Hematopoietic multipotent progenitor cell (in vitro differentiated cells): ENCODE measurements around a stretch of chr18.

- CAGE, long polyA plus RNA: no peak
These were observed 46.6 kb upstream of the USP14 start for GRCh38 chr18:111368-112627.

- CAGE, long polyA plus RNA: no peak
These were observed 36.9 kb downstream of the USP14 start for GRCh38 chr18:194825-196071.

- CAGE, long polyA plus RNA: no peak
These were observed 22.9 kb downstream of the THOC1 start for GRCh38 chr18:244725-245650.

GRCh38 chr18:346268-347251, 78.7 kb upstream of the THOC1 start:
- CAGE, long polyA plus RNA: no peak

- CAGE, long polyA plus RNA: no peak
These were observed 4.6 kb downstream of the TYMS start for GRCh38 chr18:661931-662543.

DNA sequence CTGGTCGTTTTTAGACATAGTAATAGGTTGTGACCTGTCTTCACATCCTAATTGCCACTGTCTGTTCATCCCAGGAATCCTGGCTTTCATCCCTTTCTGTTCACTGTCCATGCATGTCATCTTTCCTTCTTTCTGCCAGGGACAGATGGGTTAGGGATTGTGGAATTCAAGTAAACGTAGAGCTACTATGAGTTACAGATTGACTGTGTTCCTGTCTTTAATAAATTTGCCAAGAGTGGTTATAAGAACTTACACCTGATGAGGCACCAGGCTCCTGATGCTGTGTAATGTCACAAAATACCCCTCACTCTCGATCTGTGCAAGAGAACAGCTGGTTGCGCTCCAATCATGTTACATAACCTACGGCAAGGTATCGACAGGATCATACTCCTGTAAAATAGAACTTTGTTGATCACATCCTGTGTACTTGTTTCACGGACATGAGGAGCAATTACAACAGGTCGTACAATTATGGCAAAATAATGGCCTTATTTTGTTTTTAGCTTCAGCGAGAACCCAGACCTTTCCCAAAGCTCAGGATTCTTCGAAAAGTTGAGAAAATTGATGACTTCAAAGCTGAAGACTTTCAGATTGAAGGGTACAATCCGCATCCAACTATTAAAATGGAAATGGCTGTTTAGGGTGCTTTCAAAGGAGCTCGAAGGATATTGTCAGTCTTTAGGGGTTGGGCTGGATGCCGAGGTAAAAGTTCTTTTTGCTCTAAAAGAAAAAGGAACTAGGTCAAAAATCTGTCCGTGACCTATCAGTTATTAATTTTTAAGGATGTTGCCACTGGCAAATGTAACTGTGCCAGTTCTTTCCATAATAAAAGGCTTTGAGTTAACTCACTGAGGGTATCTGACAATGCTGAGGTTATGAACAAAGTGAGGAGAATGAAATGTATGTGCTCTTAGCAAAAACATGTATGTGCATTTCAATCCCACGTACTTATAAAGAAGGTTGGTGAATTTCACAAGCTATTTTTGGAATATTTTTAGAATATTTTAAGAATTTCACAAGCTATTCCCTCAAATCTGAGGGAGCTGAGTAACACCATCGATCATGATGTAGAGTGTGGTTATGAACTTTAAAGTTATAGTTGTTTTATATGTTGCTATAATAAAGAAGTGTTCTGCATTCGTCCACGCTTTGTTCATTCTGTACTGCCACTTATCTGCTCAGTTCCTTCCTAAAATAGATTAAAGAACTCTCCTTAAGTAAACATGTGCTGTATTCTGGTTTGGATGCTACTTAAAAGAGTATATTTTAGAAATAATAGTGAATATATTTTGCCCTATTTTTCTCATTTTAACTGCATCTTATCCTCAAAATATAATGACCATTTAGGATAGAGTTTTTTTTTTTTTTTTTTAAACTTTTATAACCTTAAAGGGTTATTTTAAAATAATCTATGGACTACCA, 15.4 kb downstream of the TYMS start:
- CAGE, long polyA plus RNA: no peak

GRCh38 chr18:1392106-1392474, 487.4 kb downstream of the ADCYAP1 start:
- CAGE, long polyA plus RNA: no peak

DNA sequence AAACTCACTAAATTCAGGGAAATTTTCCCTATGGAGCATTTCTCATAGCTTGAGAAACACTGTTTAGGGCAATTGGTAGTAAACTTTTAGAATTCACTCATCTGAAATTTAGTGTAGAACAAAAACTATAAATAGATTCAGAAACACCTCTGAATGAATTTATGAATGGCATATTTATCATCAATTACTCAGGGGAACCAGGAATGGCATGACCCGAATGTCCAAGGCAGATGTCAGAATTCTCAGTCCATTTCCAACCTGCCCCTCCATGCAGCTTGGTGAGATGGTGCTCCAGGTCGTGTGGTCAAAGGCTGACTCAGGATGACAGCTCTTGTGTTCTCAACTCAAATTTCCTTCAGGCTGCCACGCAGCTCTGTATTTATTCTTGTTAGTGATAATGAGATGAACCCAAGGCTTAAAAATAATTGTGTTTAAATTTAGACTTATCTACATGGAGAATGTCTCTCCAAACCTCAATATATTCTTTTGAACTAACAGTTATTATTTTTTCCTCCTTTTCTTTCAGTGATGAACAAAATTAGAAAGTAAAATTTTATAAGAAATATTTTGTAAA, 146.9 kb downstream of the METTL4 start:
- CAGE, long polyA plus RNA: no peak

DNA sequence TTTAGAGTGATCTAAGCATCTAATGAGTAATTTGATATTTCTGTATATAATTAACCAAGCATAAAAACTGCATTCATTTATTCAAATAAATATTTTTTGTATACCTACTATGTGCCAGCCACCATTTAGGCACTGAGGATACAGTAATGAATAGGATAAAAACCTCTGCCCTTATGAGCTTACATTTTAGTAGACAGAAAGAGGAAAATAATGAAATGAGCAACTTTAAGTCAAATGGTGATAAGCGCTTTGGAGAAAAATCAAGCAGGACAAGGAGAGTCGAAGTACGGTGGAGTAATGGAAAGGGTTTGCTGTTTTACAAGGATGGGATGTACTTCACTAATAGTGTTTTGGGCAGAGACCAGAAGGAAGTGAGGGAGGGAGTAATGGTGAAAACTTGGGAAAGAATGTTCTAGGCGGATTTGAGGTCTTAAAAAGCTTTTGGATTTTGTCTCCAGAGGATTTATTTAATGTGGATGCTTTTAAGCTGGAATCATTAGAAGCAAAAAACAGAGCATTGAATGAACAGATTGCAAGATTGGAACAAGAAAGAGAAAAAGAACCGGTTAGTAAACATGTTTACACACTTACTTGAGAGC, 17.5 kb downstream of the NDC80 start:
- CAGE, long polyA plus RNA: no peak

GRCh38 chr18:2666695-2667299, 11.3 kb downstream of the SMCHD1 start:
- CAGE, long polyA plus RNA: no peak

GRCh38 chr18:2734072-2734995, 78.8 kb downstream of the SMCHD1 start:
- CAGE, long polyA plus RNA: no peak

- CAGE, long polyA plus RNA: no peak
These were observed 46.1 kb upstream of the EMILIN2 start for GRCh38 chr18:2800300-2801541.

GRCh38 chr18:2802417-2802974, 44.3 kb upstream of the EMILIN2 start:
- CAGE, long polyA plus RNA: no peak

GRCh38 chr18:2856466-2856915, 9.7 kb downstream of the EMILIN2 start:
- CAGE, long polyA plus RNA: no peak

- CAGE, long polyA plus RNA: no peak
These were observed 42.9 kb downstream of the EMILIN2 start for GRCh38 chr18:2889536-2890341.

- CAGE, long polyA plus RNA: no peak
These were observed 45.0 kb downstream of the EMILIN2 start for GRCh38 chr18:2891778-2892282.

DNA sequence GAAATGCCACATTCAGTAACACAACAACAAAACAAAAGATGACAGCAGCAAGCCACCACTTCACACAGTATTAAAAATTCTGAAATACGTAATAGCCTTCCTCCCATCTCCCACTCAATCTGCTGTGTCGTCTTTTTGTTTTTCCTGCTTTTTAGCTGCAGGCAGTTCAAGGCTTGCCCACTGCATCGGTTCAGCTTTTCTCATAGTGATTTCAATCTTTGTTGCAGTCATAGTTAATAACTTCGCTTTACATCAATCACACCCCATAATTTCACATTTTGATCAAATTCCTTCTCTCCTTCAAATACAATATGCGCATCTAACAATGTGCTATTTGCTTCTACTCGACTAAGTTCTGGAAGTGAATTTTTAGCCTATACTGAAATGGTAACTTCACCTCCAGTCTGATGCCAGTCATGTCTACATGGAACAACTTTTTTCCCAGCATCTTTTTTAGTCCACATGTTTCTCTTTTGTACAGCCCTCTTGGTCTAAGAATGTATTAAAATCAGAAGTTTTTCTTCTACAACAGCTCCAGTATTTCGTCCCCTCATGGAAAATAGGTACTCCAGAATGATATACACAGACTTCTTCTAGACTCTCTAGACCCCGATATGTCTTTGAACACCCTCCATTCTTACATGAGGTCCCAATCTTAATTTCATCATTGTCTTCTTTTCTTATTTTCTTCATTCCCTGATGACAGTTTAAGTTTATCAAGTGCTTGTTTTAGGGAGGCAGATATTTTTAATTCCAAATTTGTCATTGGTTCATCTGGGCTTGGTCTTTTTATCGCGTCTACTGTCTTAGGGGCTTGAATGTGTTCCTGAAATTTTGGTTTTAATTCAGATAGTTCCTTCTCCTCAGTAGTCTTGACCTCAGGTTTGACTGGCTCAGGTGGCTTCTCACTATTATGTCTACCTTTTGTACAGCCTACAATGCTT, 67.2 kb downstream of the LPIN2 start:
- CAGE, long polyA plus RNA: no peak

DNA sequence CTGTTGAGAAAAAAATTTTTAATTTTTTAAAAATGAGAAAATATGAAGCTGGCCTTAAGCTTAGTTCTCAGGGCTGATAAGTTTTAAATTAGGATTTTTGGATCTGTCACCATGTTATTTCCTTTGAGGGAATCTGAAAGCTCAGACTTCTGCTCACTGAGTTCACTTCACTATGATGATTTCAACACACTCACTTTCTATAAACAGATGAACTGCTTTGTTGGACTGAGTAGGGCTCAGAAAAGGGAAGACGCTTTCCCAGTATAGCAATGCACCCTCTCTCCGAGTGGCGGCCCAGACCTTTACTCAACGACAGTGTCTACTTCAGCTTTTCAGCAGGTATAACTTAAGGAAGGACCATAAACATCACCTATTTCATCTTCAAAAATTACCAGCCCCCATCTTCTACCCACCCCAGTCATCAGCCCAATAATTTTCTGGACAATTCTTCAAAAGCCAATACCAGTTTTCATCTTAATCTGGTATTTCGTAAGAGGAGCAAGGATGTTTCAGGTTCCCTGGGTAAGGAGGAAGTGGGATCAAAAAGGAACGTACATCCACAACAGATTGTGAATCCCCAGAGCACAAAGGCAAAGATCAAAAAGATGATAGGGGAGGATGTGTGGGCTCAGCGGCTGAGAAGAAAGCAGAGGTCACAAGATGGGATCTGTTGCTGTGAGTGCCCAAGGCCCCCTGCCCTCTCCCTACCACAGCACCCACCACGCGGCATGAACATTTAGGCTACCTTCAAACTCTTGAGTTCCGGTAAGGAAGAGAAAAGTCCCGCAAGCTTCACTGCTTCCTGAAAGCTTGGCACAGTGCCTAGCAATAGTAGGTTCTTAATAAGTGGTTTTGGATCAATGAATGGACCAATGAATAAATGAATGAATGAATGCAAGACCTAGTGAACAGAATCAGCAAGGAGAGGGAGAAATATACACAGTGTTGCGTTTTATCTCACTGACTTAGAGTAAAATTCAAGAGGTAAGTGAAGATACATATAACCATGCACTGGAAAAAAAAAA, 41.9 kb downstream of the LPIN2 start:
- CAGE, long polyA plus RNA: no peak

DNA sequence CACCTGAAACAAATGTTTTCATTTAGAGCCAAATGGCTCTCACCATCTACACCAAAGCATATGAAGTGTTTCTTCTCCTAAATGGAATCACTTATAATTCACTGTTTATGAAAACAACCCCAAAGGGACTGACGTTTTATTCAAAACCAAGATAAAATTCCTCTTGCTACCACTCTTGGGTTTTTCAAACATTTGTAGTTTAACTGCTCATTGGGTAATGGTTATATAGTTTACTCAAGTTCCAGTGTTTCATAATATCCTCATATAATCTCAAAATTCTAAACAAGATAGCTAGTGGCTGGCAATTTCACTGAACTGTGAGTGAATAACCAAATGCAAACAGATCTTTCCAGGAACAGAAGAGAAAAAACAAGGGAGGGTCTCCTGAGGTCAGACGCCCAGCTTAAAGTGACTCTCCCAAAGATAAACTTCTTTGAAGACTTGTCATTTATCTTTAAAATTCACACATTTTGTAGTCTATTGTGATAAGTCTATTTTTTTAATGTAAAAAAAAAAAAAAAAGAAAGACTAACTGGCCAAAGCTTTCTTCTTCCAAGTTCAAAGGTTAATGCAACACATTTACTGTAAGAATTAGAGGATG, 26.8 kb downstream of the LPIN2 start:
- CAGE, long polyA plus RNA: no peak

GRCh38 chr18:2998712-2999429, 14.1 kb downstream of the LPIN2 start:
- CAGE, long polyA plus RNA: no peak